OCI-LY7 (cell line): ENCODE data around the genes TXNDC5 and TMEM14C.

GRCh38 chr6:7230233-7231498 is 82.3 kb downstream of the SSR1 start:
- PRO-cap = no peak
- RAMPAGE, long total RNA = no peak

DNA sequence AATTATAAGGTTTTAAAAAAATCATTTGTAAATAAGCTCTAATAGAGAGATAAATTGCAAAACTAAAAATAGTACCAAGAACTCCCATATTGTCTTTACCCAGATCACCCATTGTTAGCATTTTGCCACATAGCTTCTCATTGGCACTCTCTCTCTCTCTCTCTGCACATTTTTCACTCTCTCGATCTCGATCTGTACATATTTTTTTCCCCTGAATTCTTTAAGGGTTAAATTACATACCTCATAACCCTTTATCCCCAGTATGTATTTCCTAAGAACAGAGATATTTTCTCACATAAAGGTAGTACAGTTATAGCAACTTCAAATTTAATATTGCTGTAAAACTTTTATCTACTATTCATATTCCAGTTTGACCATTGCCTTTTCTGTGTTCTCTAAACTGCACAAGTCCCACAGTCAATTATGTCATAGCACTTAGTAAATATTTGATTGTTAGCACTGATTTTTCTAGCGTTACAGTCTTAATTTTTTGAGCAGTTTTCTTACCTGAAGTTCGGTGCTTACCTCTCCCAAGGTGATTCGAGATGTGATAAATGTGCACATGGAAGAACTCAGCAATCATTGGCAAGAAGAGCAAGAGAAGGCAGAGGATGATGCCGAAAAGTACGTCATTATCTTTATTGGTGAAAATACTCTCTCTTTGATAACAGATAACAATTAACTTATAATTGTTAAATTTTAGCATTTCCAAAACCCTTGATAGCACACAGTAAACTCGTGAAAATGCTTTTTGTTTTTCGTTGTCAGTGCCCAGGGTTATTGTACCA is 15.1 kb downstream of the SNRNP48 start:
- PRO-cap = no peak
- RAMPAGE, long total RNA = no peak

DNA sequence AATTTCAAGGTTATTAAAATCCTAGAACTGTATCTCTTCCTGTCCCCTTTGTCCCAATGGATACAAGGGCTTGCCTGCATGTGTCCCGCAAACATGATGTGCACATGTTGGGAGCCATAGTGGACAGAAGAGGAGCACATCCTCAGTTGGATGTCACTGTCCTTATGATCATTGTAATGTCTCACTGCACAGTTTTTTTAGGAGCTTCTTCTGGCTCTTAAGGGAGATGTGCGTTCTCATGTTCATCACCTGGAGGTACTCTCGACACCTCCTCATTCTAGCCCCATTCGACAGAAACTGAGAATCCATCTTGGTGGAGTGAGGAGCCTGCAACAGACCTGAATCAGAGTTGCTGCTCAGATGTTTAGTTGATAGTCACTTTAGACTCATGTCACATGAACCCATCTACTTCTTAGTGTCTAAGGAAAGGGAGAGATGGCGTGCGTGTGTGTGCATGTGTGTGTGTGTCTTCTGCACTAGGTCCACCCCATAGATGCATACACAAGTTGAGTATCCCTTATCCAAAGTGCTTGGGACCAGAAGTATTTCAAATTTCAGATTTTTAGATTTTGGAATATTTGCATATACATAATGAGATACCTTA is 2.3 kb upstream of the BMP6 start:
- PRO-cap = no peak
- RAMPAGE, long total RNA = no peak

DNA sequence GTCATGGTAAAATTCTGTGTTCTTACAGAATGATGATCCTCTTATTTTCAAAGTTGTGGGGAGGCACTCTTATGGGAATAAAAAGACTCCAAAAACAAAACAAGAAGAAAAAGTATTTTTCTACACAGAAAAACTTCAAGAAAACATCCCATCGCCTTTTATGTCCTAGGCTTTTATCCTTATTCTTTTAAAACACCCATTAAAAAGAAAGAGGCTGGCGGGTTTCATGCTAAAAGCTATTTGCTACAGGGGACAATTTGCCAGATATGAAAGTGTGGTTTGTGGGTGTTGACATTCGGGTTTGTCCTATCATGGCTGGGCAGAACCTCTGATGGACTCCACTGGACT is 37.4 kb downstream of the BMP6 start:
- PRO-cap = no peak
- RAMPAGE, long total RNA = no peak

GRCh38 chr6:7910297-7911357 is at the start of gene TXNDC5:
Gene TXNDC5 (minus strand): TSS chr6:7910788.
- PRO-cap = bidirectional peak, plus-strand start at chr6:7910927, minus-strand start at chr6:7910788; bidirectional peak, plus-strand start at chr6:7911087, minus-strand start at chr6:7911014
- RAMPAGE, long total RNA = no peak

DNA sequence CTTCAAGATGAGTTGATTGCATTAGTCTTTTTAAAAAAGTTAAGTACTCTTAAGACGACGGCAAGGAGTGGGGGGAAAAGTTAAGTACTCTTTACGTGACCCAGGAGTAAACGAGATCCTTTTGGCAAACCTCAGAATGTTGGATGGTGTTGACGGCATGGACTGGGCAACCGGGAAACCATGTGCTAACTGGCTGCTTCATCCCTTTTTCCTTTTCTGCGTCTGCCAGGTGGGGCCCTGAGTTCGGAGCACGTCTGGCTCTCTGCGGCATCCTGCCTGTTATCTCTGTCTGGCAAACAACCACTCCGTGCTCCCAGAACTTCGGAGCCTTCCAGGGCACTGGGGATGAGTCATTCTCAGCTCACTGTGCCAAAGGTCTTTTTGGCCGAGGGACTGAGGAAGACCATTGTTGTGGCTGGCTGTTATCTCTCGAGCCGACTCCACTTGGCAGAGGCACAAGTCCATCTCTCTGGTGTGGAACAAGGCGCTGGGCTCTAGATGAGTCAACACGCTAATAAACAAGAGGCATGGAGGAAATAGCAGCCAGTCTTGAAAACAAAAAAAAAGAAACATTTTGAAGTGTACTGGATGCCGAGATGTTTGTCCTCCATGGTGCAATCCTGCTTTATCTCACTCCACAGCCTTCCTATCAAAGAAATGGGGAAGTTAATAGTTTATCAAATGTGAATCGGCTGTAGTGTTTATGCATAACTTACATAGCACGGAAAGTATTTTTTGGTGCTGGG is 64.5 kb upstream of the TXNDC5 start:
- PRO-cap = no peak
- RAMPAGE, long total RNA = no peak

DNA sequence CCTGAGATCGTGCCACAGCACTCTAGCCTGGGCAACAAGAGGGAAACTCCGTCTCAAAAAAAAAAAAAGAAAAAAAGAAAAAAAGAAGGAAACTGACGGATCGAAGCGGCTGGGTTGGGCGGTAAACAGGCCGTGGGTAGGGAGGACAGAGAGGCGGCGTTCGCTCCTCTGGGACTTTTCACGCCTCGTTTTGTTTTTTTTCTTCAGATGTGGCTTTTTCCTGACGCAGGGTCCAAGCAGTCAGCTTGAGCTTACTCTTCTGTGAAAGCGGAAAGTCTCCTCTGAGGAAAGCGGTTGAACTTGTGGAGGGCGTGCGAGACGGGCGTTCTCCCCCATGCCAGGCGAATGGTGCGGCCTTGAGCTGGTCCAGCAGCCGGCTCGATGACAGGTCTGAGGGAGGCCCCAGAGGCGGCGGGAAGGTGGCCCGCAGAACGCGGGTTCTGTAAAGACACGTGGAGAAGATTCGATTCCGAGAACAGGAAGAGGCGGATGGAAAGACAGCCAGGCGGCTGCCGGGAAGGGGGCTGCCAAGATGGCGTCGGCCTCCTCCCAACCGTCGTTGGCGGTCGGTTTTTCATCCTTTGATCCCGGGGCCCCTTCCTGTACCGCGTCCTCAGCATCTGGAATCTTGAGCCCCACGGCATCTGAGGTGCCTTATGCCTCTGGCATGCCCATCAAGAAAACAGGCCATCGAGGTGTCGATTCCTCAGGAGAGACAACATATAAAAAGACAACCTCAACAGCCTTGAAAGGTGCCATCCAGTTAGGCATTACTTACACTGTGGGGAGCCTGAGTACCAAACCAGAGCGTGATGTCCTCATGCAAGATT is 75.6 kb upstream of the TXNDC5 start:
- PRO-cap = no peak
- RAMPAGE, long total RNA = no peak

DNA sequence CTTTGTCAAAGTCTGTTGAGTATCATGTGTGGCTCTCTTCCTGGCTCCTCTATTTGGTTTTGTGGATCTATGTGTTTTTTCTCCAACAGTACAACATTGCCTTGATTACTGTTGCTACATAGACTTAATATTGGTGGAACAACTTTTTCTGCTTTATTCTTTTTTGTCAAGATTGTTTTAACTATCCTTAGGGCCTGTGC is 950.0 kb upstream of the SLC35B3 start:
- PRO-cap = unidirectional peak, minus-strand start at position 51 of the sequence
- RAMPAGE, long total RNA = no peak

DNA sequence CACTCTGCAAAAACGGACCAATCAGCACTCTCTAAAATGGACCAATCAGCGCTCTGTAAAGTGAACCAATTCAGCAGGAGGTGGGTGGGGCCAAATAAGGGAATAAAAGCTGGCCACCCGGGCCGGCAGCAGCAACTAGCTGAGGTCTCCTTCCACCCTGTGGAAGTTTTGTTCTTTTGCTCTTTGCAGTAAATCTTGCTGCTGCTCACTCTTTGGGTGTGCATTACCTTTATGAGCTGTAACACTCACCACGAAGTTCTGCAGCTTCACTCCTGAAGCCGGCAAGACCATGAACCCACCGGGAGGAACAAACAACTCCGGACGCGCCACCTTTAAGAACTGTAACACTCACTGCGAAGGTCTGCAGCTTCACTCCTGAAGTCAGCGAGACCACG is 746.5 kb downstream of the TFAP2A start:
- PRO-cap = no peak
- RAMPAGE, long total RNA = no peak

- PRO-cap = no peak
- RAMPAGE, long total RNA = no peak
Measured at GRCh38 chr6:9766205-9767116, 648.4 kb downstream of the TFAP2A start.

DNA sequence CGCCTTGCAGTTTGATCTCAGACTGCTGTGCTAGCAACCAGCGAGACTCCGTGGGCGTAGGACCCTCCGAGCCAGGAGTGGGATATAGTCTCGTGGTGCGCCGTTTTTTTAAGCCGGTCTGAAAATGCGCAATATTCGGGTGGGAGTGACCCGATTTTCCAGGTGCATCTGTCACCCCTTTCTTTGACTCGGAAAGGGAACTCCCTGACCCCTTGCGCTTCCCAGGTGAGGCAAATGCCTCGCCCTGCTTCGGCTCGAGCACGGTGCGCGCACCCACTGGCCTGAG is 443.3 kb downstream of the TFAP2A start:
- PRO-cap = no peak
- RAMPAGE, long total RNA = no peak

DNA sequence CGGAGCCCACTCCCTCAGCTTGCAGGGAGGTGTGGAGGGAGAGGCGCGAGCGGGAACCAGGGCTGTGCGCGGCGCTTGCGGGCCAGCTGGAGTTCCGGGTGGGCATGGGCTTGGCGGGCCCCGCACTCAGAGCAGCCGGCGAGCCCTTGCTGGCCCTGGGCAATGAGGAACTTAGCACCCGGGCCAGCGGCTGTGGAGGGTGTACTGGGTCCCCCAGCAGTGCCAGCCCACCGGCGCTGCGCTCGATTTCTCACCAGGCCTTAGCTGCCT is 243.3 kb downstream of the TFAP2A start:
- PRO-cap = no peak
- RAMPAGE, long total RNA = no peak

DNA sequence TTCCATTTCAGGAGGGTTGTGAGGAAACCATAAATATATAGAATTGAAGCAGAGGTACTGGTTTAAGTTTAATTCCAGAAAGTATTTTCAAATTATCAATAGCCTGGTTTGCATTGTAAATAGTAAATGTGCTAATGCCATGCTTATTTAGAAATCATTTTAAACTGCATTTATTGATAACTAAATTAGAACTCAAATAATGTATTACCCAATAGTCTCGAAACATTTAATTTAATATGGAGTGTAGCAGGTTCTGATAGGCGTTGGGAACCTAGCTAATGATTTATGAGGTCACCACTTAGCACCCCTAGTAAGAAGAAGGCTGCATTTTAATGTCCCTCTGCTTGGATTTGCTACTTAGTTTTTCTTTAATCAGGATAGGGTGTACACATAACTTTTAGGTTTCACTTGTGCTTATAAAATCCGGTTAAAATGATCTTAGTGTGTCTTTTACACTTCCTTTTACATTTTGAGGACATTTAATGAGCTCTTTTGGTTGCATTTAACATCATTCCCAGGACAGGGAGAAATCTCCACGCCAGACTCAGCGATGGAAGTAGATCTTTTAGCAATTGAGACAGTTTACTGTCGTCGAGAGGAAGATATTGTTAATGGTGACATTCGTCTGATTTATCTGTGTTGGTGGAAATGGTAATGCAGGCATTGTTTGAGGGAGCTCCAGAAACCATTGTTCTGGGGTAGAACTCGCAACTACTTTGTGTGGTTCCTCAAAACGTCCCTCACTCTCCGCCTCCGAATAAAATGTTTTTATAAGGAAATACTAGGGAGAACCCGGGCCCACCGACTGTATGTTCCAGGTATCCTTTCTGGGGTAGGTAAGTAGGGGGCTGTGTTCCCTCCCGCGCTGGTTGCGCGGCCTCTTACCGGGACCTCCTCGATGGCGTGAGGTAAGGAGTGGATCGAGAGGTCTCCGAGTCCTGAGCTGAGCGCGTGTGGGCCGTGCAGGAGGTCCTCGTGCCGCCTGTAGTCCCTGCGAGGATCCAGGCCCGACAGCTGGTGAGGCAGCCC is 5.5 kb downstream of the TFAP2A start:
- PRO-cap = no peak
- RAMPAGE, long total RNA = no peak

DNA sequence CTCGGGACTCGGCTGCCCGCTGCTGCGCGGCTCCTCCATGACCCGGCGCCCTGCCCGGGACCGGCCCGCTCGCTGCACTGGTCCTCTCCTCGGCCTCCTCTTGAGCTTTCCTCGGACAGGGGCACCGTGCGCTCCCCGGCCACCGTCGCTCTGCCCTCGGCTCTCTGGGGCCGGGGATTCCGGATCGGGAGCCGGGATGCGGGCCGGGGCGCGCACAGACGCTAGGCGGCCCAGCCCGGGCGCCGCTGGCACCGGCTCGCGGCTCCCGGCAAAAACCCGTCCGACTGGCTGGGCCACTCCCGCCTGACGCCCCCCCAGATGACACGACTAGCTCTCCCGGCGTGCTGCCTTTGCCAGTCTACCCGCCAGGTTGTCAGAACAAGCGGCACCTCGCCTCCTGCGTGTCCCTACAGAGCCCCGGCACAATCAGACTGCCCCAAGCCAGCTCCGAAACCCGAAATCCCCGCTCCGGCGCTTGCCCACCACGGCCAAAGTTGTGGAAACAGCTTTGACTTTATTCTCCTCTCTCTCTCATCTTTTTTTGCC is 2.1 kb downstream of the TFAP2A start:
- PRO-cap = bidirectional peak, plus-strand start at position 356 of the sequence, minus-strand start at position 152 of the sequence; unidirectional peak, minus-strand start at position 433 of the sequence
- RAMPAGE, long total RNA = no peak

GRCh38 chr6:10415806-10416762 is 1.2 kb upstream of the TFAP2A start:
- PRO-cap = no peak
- RAMPAGE, long total RNA = no peak

DNA sequence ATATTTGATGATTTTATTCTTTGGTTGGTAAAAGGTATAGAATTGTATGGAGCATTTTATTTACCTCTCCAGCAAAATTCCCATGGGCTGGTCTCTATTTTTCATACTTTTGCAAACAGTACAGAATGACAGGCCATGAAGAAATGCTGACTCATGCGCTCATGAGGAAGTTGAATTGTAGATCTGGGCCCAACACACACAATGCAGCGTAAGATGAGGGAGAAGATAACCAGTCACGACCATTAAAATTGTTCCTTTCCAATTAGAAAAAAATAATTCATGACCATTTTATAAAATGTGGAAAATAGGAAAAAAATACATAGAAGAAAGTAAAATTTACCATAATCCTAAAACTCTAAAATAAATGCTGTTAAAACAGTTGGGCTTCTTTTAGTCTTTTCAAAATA is 2.2 kb upstream of the GCNT2 start:
- PRO-cap = no peak
- RAMPAGE, long total RNA = no peak

GRCh38 chr6:10721317-10721832 is 1.5 kb upstream of the TMEM14C start:
- PRO-cap = unidirectional peak, plus-strand start at chr6:10721575
- RAMPAGE, long total RNA = no peak

- PRO-cap = bidirectional peak, plus-strand start at chr6:10723191, minus-strand start at chr6:10723005
- RAMPAGE, long total RNA = start-site peak on the plus strand at chr6:10723072-10723214, 880 and 51 reads in 2 replicates
Measured at GRCh38 chr6:10722745-10723836, at the start of gene TMEM14C. Gene TMEM14C (plus strand): TSS chr6:10723070.

- PRO-cap = no peak
- RAMPAGE, long total RNA = no peak
Measured at GRCh38 chr6:10770801-10771261, 23.2 kb downstream of the TMEM14B start.

- PRO-cap = no peak
- RAMPAGE, long total RNA = no peak
Measured at GRCh38 chr6:11188107-11188759, 44.2 kb downstream of the NEDD9 start.